Measurements from ENCODE around the genes CTDSPL and XYLB.

GRCh38 chr3:37014557-37014985 lies 21.3 kb downstream of the MLH1 start:
- PRO-cap: no peak
- RAMPAGE, long total RNA: no peak

GRCh38 chr3:37093496-37094266 lies 80.7 kb downstream of the LRRFIP2 start:
- PRO-cap: no peak
- RAMPAGE, long total RNA: no peak

- PRO-cap: no peak
- RAMPAGE, long total RNA: no peak
Observed at GRCh38 chr3:37221181-37221803, 21.8 kb upstream of the GOLGA4 start.

DNA sequence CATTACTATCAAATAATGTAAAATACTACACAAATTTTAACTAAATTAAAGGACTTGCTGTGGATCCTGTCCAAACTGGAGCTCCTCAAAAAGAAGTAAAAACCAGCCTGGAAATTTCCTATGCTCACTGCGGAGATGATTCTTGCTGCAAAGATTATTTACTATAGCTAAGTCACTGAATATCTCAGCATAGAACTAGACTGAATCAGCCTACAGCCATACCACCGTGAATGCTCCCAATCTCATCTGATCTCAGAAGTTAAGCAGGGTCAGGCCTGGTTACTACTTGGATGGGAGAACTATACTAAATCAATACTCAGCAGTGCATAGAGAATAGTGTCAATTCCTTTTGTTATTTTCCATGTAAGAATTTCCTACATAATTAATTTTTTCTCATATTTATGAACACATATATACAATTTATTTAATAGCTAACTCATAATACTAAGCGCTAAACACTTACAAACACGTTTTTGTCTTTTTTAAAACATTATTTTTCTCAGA lies 98.4 kb downstream of the GOLGA4 start:
- PRO-cap: no peak
- RAMPAGE, long total RNA: no peak

DNA sequence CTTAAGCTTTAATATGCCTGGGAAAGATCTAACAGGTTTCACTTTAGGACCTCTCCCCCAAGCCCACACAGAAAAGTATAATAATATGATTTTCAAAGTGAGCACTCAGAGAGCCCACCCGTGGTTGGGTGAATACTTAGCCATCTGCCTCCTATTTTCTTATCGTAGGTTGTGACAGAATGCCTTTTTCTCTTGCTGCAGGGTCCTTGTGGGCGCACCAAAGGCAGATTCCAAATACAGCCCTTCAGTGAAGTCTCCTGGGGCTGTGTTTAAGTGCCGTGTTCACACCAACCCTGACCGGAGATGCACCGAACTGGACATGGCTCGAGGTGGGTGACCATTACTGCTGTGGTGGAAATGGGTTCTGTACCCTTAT lies 18.9 kb downstream of the ITGA9 start:
- PRO-cap: no peak
- RAMPAGE, long total RNA: no peak

DNA sequence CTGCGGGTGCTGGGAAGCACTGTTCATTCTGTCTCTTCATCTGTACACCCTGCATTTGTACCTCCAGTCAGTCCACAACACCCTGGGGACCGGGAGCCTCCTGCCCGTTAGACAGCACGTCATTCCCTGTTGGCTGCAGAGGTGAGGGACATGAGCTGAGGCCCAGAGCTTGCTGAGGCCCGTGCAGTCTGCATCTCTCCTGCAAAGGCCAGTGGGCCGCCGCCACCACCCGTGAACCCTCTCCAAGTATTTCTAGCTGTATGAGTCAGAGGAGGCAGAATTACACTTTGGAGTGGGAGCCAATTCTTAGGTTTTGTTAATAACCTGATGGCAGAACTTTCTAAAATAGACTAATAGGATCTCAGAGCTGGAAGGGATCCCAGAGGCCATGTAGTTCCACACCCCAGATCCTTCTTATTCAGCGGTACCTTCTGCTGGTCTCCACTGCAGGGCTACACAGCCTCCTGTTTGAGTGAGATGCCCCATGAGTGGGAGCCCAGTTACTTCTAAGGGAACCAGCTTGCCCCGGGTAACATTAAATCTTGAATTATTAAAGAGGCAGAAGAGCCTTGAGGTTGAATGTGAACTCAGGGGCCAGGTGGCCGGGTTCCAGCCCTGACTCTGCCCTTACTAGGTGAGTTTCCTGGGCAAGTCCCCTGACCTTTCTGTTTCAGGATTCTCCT lies 74.6 kb downstream of the ITGA9 start:
- PRO-cap: no peak
- RAMPAGE, long total RNA: no peak

GRCh38 chr3:37753579-37754181 lies 108.0 kb upstream of the CTDSPL start:
- PRO-cap: no peak
- RAMPAGE, long total RNA: no peak

DNA sequence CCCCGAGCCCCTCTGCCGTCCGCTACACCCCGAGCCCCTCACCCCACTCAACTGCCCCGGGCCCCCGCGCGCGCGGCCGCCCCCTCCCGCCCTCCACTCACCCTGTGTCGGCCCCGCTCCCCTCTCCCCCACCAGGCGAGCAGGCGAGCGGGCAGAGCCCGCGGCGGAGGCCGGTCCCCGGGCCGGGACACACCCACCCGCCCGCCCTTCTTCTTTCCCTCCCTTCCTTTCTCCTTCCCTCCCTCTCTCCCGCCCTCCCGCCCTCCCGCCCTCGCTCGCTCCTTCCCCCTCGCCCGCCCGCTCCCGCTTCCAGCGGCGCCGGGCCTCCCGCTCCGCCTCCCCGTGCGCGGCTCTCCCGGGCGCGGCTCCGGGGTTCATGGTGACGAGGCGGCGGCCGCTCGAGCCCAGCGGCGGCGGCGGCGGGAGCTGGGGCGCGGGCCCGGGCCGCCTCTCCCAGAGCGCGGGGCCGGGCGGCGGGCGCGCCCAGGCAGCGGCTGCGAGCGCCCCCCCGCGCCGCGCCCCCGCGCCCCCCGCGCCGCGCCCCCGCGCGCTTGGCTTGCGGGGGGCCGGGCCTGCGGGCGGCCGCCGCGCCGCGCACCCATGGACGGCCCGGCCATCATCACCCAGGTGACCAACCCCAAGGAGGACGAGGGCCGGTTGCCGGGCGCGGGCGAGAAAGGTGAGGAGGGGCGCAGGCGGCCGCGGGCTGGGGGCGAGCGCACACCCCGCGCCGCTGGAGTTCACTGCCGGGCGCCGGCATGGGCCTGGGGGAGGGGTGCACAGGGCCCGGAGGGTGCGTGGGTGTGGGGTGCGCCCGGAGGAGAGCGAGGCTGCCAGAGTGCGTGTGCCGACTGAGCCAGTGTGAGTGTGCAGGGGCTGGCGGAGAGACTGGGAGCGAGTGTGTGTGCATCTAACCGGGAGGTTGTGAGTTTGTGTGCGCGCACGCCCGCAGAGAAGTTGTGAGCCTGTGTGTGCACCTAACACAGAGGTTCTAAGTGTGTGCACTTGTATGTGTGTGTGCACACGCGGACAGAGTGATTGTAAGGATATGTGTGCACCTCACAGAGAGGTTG lies at the start of gene CTDSPL:
Gene CTDSPL, plus strand, starts transcription at position 281 of the 1,073 bp plus-strand sequence.
- PRO-cap: bidirectional peak, plus-strand start at position 352 of the sequence, minus-strand start at position 326 of the sequence; bidirectional peak, plus-strand start at position 862 of the sequence, minus-strand start at position 745 of the sequence; unidirectional peak, minus-strand start at position 890 of the sequence
- RAMPAGE, long total RNA: no peak

DNA sequence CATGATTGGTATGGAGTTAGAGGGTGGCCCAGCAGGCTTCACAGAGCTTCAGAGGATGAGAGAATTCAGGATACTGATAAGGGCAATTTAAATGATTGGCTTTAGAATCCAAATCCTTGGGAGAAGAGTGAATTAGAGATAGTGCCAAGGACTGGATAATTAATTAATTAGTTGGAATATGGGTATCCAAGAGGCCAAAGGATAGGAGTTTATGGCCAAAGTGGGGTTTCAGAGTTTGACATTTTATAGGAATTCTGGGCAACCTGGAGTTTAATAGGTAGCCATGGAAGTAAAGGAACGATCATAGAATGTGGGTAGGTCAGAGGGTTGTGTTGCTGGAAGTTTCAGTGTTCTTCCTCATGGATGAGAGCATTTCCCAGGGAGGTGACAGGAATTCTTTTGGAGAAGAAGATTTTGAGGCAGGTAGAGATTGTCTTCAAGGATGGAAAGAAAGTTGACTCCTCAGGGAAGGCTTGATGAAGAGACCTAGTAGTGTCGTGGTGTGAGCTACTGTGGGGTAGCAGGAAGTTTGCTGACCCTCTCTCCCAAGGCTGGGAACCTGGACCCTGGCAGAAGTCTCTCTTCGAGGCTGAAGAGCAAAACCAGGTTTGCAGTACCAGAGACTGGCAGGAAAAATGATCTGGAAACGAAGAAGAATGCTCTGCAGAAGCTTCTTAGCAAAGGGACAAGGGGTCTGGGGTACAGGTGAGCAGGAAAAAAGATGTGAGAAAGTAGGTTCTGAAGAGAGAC lies 23.5 kb downstream of the CTDSPL start:
- PRO-cap: no peak
- RAMPAGE, long total RNA: no peak

GRCh38 chr3:37936212-37936715 lies 54.3 kb upstream of the VILL start:
- PRO-cap: no peak
- RAMPAGE, long total RNA: no peak

- PRO-cap: no peak
- RAMPAGE, long total RNA: no peak
Observed at GRCh38 chr3:37951473-37952318, 38.9 kb upstream of the VILL start.

- PRO-cap: no peak
- RAMPAGE, long total RNA: no peak
Observed at GRCh38 chr3:37979940-37980581, 10.5 kb upstream of the VILL start.

DNA sequence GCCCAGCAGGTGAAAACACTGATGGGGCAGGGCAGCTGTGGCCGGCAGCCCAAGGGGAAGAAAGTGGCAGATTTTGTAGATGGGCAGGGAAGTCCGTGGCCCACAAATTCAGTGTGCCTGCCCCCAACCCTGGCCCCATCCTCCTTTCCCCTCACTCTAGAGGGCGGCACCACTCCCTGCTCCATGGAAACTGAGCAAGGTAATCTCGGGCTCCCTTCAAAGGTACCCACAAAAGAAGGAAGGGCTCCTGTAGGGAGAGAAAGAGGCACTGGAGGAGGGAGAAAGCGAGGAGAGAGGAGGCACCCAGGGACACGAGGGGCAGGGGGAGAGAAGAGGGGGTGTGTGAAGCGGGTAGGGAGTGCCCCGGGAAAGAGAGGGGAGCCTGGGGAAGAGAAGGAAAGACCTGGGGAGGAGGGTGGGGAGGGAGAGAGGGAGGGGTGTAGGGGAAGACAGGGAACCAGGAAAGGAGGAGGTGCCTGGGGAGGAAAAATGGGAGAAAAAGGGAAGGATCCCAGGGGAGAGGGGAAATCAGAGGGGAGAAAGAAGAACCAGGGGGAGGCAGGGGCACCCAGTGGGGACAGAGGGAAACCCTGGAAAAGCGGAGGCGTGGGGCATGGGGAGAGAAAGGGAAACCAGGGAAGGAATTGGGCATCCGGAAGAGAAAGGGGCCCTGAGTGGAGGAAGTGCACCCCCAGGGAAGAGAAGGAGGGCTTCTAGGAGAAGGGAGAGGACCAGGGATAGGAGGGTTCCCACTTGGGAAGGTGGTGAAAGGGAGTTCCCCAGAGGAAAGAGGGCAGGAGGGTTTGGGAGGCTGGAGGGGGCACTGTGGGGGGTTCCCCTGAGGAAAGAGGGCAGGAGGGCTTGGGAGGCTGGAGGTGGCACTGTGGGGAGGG lies 634 bp downstream of the VILL start:
- PRO-cap: no peak
- RAMPAGE, long total RNA: no peak

DNA sequence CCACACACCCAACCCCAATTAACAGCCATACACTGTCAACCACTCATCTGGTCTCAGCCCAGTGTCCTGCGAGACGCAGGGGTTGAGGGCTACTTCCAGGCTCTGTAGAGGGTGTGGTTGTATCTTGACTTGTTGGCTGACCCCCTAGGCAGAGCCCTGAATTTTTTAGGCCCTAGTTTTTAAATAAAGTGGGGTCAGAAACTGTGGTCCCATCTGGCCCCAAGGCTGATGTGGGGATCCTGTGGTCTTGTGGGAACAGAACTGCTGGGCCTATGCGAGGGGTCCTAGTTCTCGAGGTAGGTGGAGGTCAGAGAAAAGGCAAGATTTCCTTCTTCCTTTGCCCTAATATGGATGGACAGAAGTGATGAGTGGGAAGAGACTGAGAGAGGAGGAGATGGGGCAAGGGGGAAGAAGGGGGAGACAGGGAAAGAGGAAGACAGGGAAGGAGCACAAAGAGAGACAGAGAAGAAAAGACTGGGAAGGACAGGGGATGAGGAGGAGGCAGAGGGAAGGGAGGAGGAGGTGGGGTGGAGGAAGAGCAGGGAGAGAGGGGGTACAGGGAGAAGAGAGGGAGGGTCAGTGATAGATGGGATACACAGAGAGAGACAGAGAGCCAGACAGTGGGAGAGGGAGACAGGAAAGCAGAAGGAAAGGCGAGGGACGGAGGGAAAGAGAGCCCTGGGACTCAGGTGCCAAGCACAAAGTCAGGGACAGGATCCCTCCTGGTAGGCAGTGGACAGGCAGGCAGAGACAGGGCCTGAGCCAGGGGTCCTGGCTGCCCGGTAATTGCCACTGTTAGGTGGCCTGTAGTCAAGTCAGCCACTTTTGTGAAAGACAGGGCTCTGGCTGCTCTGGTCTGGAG lies 9.6 kb downstream of the VILL start:
- PRO-cap: no peak
- RAMPAGE, long total RNA: no peak

GRCh38 chr3:38116150-38117117 lies 20.5 kb downstream of the ACAA1 start:
- PRO-cap: no peak
- RAMPAGE, long total RNA: no peak

- PRO-cap: no peak
- RAMPAGE, long total RNA: no peak
Observed at GRCh38 chr3:38151356-38152334, 13.2 kb downstream of the MYD88 start.

DNA sequence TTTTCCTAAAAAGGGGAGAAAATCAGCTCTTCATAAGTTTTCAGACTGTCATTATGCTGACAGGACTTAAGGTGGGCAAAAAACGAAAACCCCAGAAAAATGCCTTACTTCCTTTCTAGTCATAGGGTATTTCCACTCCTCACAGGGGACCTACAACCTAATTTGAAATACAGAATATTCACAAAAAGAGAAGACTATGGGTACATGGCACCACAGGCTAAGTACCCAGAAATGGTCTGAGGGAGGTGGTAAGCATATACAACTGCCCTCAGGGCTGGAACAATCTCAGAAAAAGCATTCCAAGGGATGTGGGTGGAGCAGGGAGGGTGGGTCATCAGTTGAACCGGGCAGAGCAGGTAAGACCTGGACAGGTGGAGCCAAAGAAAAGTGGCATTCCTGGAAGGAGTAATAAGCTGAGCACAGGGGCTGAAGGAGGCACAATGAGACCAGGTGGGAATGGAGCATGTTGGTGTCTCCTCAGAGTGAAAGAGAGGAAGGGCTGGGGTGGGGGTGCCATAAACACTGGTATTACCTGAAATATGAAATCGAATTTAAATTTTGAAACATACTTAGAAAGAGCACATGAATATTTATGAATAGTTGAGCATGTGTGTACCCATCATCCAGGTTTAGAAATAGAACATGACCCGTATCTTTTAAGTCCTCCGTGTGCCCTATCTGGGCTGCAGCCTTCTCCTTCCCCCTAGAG lies 10.5 kb upstream of the OXSR1 start:
- PRO-cap: no peak
- RAMPAGE, long total RNA: no peak

DNA sequence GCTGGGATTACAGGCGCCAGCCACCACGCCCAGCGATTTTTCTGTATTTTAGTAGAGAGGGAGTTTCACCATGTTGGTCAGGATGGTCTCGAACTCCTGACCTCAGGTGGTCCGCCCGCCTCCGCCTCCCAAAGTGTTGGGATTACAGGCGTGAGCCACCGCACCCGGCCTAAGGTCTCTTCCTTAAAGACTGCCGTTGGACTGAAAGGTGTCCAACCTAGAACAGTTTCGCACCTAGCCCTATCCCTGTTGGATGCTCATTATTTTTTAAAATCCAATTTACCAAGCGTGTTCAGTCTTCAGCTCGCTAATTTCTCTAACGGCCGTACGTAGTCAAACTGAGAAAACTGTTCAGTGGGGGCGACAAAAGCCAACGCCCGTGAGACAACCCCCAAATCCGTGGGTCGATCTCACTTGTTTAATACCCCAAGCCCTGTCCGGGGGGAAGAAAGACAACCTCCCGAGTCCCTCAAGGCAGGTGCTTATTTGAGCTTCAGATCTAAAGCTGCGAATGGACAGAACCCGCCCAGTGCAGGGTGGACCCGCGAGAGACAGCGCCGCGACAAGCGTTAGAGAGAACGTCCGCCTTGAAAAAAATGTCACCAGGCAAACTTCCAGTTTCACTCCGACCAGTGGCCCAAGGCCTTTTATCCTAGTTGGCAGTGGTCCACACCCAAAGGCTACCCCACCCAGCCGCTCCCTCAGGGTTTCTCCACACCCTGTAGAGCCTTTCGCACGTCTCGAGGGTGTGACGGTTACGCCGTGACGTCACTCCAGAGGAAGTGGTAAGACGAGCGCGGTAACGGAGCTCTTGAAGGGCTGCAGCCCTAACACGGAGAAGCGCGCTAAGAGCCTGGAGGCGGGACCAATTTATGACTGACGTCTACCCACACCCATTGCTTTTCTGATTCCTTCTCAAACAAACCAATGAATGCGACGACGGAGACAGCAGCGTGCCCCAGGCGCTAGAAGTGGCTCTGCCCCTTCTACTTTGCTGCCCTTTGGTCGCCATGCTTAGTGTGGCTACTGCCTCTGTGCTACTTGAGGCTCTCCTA lies 734 bp upstream of the OXSR1 start:
- PRO-cap: bidirectional peak, plus-strand start at position 771 of the sequence, minus-strand start at position 742 of the sequence; bidirectional peak, plus-strand start at position 927 of the sequence, minus-strand start at position 821 of the sequence
- RAMPAGE, long total RNA: no peak

GRCh38 chr3:38346276-38347115 lies at the start of gene XYLB:
TSS of gene XYLB (plus strand) at chr3:38346785.
- PRO-cap: bidirectional peak, plus-strand start at chr3:38346815, minus-strand start at chr3:38346672
- RAMPAGE, long total RNA: no peak

DNA sequence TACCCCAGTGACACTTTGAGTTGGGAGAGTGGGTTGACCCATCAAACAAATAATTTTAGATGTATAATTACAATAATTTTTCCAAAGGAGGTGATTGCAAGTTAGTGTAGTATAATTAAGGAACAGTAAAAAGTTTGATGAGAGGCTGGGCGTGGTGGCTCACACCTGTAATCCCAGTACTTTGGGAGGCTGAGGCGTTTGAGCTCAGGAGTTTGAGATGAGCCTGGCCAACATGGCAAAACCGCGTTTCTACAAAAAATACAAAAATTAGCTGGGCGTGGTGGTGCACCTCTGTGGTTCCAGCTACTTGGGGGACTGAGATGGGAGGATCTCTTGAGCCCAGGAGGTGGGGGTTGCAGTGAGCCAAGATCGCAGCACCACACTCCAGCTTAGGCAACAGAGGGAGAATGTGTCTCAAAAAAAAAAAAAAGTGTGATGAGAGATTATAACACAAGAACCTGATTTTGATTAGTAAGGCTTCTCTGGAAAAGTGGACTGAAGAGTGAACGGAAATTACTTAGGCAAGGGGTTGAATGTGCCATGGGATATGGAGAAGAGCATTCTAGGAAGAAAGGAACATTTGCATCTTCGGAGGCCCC lies 2.1 kb downstream of the EXOG start:
- PRO-cap: no peak
- RAMPAGE, long total RNA: no peak